Measurements from ENCODE around the genes SH3D21 and CSF3R.

- PRO-cap = bidirectional peak, plus-strand start at chr1:36151090, minus-strand start at chr1:36150929
- RAMPAGE, long total RNA, 4 experiments = no peak in any of the 4 experiments
These were observed 1.6 kb upstream of the TRAPPC3 start for GRCh38 chr1:36150628-36151451.

GRCh38 chr1:36207137-36207910 lies 16.9 kb upstream of the THRAP3 start:
- PRO-cap = no peak
- RAMPAGE, long total RNA, 4 experiments = no peak in any of the 4 experiments

GRCh38 chr1:36223045-36223318 lies 1.3 kb upstream of the THRAP3 start:
- PRO-cap = no peak
- RAMPAGE, long total RNA, 4 experiments = no peak in any of the 4 experiments

DNA sequence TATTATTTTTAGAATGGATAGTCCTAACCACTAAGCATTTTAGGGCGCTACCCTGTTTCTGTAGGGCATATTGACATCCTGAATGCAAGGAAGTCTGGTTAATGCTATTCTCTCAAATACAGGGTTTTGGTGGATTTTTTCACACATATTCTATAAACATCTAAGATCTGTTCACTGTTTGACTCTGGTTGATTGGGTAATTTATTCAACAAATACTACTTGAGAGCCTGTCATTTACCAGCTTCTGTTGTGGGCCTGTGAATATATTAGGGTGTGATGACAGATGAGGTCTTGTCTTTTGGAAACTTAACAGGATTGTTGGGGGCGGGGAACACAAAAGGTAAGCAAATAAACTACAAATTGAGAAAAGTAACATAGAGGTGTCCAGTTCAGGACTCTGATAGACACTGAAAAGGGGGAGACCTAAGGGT lies 2.3 kb downstream of the THRAP3 start:
- PRO-cap = no peak
- RAMPAGE, long total RNA, 4 experiments = no peak in any of the 4 experiments

DNA sequence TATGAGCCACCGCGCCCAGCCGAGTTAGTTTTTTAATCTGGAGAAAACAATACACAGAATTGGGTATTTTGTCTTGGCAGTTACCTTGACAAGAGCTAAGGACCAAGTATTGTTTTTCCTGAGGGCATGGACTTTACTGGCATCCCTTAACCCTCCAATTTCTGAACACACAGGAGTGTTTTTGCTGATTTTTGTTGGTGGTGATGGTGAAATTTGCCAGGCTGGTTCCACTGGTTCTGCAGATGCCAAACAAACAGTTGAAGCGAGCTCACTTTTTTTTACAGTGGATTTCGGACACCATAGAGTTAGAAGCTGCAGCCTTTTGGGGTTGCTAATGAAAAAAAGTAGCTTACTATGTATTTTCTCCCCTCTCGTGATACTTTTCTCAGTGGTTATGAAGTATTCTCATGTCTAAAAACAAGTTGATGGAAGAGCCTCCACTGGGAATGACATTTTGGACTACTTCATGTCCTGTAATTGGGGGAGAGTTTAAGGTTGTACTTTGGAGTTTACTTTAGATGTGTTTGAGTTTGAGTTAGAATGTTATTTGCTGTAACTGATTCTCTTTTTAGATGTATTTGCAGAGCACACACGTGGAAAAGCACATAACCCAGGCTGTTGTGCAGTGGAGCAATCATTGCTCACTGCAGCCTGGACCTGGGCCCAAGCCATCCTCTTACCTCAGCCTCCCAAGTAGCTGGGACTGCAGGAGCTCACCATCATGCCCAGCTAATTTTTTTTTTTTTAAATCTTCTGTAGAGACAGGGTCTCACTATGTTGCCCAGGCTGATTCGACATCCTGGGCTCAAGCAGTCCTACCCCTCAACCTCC lies 36.9 kb upstream of the SH3D21 start:
- PRO-cap = no peak
- RAMPAGE, long total RNA, 4 experiments = no peak in any of the 4 experiments

DNA sequence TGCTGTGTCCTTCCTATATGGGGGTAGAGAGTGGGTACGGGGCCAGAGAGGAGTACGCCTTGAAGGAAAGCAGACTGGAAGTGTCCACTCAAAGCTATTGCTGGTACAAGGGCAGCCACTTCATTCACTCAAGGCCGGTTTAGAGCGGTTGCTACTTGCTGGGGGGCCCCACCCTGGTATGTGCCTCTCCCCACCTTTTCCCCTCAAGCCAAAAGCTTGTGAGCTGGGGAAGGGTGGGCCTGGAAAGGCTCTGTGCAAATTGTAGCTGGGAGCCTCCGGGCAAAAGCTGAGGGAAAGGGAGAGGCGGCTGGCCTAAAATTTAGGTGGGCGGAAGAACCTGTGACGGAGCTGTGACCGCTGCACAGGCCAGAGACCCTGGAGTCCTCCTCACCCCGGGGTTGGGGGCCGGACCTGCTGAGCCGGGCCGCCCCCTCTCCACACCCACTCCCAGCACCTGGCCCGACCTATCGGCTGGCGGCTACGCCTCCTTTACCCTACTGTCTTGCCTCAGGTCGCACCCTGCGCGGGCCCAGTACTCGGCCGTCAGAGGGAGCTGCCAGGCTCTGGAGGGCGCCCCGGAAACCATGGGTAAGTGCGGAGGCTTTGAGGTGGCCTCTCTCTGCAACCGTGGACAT lies at the start of gene SH3D21:
TSS of gene SH3D21 (plus strand) at position 532 of the 635 bp plus-strand sequence.
- PRO-cap = unidirectional peak, plus-strand start at position 282 of the sequence; bidirectional peak, plus-strand start at position 532 of the sequence, minus-strand start at position 413 of the sequence
- RAMPAGE, long total RNA, 4 experiments = start-site peak on the plus strand in 2 of 4 experiments, centred at positions 512 to 548 of the sequence, 6 to 26 reads per replicate

DNA sequence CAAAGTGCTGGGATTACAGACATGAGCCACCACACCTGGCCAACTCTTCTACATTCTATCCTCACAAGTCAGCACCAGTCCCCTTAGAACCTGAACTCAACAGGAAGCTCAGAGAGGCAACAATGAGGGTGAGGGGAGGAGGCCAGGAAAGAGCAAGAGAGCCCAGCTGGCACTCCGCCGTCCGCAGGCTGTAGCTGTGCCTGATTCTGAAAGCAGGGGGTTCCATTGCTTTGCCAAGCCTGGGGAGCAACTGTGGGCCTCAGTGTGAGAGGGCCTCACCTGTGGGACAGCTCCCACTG lies 18.7 kb downstream of the STK40 start:
- PRO-cap = no peak
- RAMPAGE, long total RNA, 4 experiments = no peak in any of the 4 experiments

- PRO-cap = no peak
- RAMPAGE, long total RNA, 4 experiments = no peak in any of the 4 experiments
These were observed 1.3 kb downstream of the STK40 start for GRCh38 chr1:36384444-36384808.

DNA sequence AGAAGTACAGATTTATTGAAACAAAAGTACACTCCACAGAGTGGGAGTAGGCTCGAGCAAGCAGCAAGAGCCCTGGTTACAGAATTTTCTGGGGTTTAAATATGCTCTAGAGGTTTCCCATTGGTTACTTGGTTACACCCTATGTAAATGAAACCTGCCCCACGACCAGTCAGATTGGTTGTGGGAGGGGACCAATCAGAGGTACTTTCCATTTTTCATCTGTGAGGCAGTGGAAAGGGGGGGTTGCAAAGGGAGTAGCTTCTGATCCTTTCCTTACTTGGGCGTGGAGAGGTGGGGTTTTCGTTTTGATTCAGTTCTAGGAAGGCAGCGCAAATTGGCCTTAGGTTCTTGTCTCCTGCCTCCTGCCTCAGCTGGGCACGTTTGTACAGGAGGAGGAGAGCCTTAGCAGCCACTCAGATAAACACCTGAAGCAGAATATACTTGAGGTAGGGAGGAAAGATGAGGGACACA lies 14.2 kb upstream of the LSM10 start:
- PRO-cap = unidirectional peak, plus-strand start at position 229 of the sequence; unidirectional peak, plus-strand start at position 308 of the sequence; unidirectional peak, plus-strand start at position 351 of the sequence; unidirectional peak, plus-strand start at position 370 of the sequence
- RAMPAGE, long total RNA, 4 experiments = no peak in any of the 4 experiments

DNA sequence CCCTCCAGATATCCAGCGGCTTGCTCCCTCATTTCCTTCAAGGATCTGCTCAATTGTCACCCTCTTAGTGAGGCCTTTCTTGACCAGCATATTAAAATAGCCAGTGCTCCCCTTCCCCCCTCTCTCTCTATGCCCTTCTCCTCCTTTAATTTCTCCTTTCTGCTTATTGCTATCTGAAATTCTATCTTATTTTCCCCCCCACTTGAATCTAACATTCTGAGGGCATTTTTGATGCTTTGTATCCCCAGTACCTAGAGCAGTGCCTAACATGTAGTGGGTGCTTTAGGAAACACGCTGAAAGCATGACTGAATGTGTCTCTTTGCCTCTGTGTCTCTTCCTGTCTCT lies 8.7 kb upstream of the MRPS15 start:
- PRO-cap = no peak
- RAMPAGE, long total RNA, 4 experiments = no peak in any of the 4 experiments

DNA sequence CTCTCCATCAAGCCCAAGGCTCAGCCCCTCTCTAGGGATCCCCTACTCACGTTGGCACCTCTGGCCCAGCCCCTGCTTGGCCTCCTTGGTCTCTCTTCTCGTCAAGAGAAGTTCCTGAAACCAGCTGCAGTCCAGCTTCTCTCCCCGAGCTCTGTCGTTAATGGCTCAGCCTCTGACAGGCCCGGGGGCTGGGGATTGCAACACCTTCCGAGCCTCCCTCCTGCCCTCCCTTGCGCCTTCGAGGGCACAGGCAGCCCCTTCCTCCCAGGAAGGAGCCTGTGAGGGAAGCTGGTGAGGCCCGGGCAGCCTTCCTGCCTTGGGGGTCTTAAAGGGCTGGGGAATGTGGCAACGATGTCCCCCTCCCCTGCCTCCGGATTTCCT lies at the start of gene CSF3R:
TSS of gene CSF3R (minus strand) at position 153 of the 381 bp plus-strand sequence.
- PRO-cap = bidirectional peak, plus-strand start at position 175 of the sequence, minus-strand start at position 153 of the sequence
- RAMPAGE, long total RNA, 4 experiments = start-site peak on the minus strand in 4 of 4 experiments, centred at positions 110 to 130 of the sequence, 10 to 128 reads per replicate

DNA sequence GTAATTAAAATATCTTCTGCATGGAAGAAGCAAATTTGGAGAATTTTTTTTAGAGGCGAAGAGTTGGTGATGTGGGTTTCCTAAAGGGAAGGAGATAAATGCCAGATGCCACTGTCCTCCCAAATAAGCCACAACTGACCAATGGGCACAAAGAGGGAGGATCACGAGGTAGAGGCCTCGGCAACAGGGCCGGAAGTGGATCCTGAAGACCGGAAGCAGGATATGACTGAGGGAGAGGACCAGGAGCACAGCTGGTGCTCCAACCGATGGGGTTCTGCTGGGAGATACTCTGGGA lies 169.1 kb downstream of the GRIK3 start:
- PRO-cap = no peak
- RAMPAGE, long total RNA, 4 experiments = no peak in any of the 4 experiments

- PRO-cap = no peak
- RAMPAGE, long total RNA, 4 experiments = no peak in any of the 4 experiments
These were observed 148.5 kb upstream of the ZC3H12A start for GRCh38 chr1:37325799-37326309.

DNA sequence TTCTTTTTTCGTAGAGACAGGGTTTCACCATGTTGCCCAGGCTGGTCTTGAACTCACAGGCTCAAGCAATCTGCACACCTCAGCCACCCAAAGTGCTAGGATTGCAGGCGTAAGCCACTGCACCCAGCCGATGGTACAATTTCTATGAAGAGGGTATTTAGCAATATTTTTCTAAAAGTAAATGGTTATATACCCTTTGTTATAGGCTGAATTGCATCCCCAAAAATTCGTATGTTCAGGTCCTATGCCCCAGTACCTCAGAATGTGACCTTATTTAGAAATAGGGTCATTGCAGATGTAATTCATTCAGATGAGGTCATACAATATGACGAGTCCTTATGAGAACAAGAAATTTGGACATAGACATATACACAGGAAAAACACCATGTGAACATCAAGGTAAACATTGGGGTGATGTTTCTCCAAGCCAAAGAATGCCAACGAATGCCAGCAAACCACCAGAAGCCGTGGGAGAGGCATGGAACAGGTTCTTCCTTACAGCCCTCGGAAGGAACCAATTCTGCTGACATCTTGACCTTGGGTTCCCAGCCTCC lies 13.0 kb upstream of the ZC3H12A start:
- PRO-cap = no peak
- RAMPAGE, long total RNA, 4 experiments = no peak in any of the 4 experiments

- PRO-cap = bidirectional peak, plus-strand start at chr1:37477628, minus-strand start at chr1:37477406
- RAMPAGE, long total RNA, 4 experiments = no peak in any of the 4 experiments
These were observed 3.0 kb downstream of the ZC3H12A start for GRCh38 chr1:37477165-37477942.

DNA sequence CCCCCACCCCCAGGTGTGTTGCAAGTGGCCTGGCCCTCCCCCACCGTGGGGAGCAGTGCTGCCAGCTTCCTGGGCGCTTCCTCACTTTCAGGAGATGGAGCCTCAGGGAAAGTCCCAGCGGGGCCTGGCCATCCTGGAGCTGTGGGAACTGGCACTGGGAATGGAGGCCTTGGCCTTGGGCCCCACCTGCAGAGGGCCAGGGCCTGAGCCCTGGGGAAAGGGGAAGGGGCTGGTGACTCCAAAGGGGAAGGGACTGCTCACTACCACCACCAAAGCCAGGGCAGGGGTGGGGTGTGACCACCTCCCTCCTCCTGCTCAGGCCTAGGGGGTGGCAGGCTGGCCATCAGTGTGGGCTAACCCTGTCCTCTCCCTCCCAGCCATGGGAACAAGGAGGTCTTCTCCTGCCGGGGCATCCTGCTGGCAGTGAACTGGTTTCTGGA lies 5.6 kb downstream of the ZC3H12A start:
- PRO-cap = bidirectional peak, plus-strand start at position 84 of the sequence, minus-strand start outside the sequence
- RAMPAGE, long total RNA, 4 experiments = no peak in any of the 4 experiments

GRCh38 chr1:37565868-37566390 lies 9.2 kb downstream of the DNALI1 start:
- PRO-cap = no peak
- RAMPAGE, long total RNA, 4 experiments = no peak in any of the 4 experiments

- PRO-cap = no peak
- RAMPAGE, long total RNA, 4 experiments = no peak in any of the 4 experiments
These were observed 12.2 kb downstream of the DNALI1 start for GRCh38 chr1:37568757-37569437.

DNA sequence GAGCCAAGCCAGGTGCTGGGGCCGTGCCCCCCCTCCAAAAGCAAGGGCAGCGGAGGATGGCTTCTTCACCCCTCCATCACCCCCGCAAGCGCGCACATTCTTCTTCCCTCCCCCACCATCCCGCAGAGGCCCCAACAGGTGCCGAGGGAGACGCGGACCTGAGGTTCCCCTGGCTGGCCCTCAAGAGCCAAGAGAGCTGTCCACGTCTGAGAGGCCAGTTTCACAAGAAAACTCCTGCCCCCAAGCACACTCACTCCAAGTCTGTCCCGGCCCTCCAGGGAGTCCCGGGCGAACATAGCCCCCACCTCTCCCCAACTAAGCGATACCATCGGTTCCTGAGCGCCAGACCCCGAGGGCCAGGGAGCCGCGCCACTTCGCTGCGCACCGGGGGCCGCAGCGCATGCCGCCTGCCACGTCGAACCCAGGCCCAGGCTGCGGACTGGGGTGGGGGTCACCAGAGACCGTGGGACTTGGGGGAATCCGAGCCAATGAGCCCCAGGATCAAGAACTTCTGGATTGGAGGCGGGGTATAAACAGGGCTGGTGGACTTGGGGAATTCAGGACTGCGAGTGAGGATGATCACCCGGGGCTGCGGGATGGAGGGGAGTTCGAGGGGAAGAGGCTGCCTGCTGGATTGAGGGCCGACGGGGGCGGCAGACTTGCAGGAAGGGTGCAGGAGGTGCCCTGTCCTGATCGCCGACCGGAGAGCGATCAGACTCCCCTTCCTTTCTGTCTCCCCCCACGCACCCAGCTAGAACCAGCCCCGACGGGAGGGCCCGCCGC lies 780 bp downstream of the RSPO1 start:
- PRO-cap = unidirectional peak, plus-strand start at position 345 of the sequence
- RAMPAGE, long total RNA, 4 experiments = no peak in any of the 4 experiments

- PRO-cap = no peak
- RAMPAGE, long total RNA, 4 experiments = no peak in any of the 4 experiments
These were observed 19.3 kb downstream of the MTF1 start for GRCh38 chr1:37840139-37840441.

Data from esophagus squamous epithelium (tissue), 4 donors.